A673 (cell line): Measurements from ENCODE around the genes SNAPC4 and ENTR1.

DNA sequence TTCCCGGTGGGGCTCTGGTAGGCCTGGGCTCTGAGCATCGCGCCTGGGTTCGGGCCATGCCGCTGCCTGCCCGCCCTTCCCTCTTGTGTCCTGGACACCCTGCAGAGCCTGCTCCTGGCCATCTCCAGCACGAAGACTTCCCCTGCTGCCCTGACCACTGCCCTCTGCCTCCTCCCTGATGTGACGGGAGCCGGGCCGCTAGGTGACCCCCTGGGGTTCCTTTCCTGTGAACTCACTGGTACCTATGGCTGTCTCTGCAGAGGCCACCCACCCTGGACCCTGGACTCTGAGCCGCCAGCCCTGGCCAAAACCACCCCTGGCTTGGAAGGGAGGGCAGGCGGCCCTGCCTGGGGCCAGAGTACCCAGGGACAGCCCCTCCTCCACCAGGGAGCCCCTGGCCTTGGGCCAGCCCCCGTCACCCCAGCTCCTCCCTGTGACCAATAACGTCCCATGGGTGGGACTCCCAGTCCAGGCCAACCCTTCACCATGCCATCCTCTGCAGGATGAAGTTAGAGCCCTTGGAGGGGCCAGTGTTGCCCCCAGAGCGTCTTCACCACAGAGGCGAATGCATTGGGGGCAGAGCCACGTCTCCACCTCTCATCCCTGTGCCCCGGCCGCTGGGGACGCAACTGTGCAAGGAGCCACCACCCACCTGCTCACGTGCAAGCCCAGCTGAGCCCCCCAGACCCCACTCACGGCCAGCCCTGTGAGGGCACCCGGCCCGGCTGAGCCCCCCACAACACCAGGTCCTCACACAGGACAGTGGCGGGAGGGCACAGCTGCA is 33.1 kb upstream of the UBAC1 start:
- PRO-cap = no peak

DNA sequence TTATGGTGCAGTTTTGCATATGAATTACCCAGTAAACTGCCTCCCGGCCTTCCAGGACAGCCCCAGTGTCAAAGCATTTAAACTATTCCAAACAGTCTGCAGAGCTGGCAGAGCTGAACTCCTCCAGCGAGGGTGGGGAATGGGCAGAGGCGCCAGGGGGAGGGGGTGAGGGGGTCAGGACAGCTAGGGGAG is 42.9 kb downstream of the NACC2 start:
- PRO-cap = bidirectional peak, plus-strand start at position 80 of the sequence, minus-strand start outside the sequence

- PRO-cap = bidirectional peak, plus-strand start at chr9:136133322, minus-strand start at chr9:136133072
Measured at GRCh38 chr9:136132741-136133729, 14.4 kb upstream of the TMEM250 start.

DNA sequence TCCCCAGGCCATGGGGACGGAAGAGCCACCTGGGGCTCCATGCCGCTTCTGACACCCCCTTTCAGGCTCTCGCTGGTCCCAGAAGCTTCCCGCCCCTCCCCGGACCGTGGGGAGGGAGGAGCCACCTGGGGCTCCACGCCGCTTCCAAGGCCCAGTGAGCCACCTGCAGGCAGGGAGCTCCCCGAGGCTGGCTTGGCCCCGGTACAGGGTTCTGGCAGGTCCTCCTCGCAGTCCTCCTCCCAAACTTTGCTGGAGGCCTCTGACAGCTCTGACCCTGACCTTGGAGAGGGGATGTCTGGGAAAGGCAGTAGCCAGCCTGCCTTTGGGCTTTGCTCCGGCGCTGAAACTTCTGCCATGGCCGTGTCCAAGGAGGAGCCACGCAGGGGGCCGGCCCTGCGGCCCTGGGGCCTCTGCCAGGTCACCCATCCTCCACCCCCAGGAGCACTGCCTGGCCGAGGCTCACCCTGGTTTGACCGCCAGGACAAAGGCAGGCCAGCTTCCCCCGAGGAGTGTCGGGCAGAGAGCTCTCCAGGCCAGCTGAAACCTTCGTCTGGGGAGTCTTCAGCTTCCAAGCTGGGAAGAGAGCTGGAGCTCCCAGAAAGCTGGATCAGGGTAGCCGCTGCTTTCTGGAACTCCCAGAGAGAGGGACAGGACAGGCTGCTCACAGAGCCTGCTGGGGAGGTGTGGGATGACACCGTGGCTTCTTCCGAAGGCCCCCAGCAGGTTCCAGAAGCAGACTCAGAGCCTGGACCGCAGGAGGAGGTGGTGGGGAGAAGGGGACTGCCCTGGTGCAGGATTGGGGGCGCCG is 8.9 kb upstream of the QSOX2 start:
- PRO-cap = no peak

GRCh38 chr9:136343719-136344248 is 16.4 kb downstream of the GPSM1 start:
- PRO-cap = no peak

- PRO-cap = bidirectional peak, plus-strand start at chr9:136363369, minus-strand start at chr9:136363431
Measured at GRCh38 chr9:136362837-136363538, 556 bp downstream of the DNLZ start.

DNA sequence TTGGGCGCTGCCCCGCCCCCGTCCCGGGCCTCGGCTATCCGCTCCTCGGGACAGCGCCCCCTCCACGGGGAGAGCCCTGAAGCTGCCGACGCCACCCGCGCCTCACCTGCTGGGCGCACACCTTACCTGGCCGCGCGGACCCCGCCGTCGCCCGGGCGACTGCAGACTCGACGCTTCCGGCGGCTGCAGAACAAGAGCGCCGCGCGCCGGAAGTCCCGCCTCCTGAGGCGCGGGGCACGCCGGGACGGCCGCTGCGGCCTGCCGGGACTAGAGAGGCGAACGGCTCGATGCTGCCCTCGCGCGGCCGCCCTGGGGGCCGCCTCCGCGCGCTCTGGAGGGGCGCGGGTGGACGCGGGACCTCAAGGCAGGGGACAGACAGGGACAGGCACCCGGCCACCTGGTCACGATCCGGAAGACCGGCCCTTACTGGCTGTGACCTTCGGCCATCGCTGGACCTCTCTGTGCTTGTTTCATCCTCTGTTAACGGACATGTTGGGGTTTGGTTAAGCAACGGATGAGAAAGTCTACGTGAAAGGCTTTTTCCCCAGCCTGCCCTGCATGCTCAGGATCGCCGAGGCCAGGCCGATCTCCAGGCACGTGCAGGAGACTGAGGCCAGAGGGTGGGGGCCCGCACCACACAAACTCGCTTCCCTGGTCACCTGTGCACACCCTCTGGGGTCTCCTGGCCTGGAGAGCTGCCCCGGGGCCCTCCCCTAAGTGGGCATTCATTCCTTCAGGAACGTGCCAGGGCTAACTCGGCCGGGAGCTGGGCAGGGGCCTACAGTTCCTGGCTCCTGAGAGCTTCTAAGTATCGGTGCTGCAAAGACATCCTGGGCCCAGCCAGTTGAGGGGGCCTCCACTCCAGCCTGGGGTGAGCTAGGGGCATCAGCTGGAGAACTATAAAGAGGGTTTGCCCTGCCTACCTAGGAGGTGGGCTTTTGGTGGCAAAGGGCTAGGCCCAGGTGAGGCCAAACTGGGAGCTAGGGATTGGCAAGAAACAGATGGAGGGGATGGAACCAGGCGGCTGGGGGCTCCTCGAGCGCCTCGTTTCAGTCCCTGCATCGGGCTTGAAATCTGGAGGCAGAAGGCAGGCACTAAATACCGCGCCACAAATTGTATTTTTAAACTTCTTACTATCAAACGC is at the start of gene SNAPC4:
Gene SNAPC4, minus strand, starts transcription at position 163 of the 1,144 bp plus-strand sequence.
- PRO-cap = bidirectional peak, plus-strand start at position 321 of the sequence, minus-strand start at position 163 of the sequence

- PRO-cap = bidirectional peak, plus-strand start at chr9:136410658, minus-strand start at chr9:136410585
Measured at GRCh38 chr9:136410136-136410874, at the start of gene ENTR1. ENTR1 (minus strand) TSS chr9:136410614.

GRCh38 chr9:136441510-136442595 is 2.2 kb upstream of the INPP5E start:
- PRO-cap = no peak

GRCh38 chr9:136453271-136454483 is 14.0 kb upstream of the INPP5E start:
- PRO-cap = no peak

- PRO-cap = no peak
Measured at GRCh38 chr9:136476396-136476952, 6.4 kb downstream of the SEC16A start.

DNA sequence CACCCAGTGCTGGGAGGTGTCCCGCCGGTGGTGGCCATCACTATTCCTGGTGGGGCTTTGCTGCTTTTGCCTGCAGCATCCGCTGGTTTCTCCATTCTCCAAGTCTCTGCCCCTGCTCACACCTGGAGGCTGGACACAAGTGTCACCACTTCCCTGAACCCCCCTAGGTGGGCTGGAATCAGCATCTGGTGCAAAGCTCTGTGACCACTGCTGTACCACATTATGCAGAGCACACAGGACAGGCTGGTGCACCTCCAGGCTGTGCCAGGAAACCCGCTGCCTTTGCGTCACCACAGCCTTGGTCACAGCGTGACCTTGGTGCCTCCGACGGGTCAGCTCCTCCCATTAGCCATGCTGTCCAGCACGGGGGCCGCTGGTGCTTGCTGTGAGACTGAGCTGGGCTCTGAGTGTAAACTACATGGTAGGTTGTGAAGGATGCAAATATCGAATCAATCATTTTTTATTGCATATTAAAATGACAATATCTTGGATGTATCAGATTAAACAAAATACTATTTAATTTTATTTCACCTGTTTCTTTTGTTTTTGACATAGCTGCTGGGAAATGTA is 2.8 kb upstream of the SEC16A start:
- PRO-cap = no peak

DNA sequence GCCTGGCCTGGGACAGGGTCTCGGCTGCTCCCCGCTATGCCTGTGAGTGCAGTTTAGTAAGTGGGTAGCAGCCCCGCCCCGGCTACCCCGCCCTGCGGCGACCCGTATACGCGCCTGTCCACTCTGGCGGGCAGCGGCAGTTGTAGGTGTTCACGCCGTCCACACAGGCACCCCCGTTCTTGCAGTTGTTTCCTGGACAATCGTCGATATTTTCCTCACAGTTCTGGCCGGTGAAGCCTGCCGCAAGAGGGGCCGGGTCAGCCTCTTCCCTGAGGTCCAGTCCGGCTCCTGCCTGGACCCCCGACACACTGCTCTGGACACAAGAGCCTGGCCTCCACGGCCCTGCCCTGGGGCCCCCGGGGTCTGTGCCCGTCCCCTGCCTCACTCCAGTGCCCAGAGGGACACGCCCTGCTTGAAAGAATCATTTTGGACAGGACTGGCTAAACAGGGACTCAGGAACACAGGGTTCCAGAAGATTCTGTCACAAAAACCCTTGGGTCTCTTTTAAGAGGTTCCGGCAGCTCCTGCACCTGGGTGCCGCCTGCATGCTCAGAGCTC is 26.4 kb downstream of the NOTCH1 start:
- PRO-cap = no peak

GRCh38 chr9:136523586-136524198 is 22.2 kb downstream of the NOTCH1 start:
- PRO-cap = no peak

DNA sequence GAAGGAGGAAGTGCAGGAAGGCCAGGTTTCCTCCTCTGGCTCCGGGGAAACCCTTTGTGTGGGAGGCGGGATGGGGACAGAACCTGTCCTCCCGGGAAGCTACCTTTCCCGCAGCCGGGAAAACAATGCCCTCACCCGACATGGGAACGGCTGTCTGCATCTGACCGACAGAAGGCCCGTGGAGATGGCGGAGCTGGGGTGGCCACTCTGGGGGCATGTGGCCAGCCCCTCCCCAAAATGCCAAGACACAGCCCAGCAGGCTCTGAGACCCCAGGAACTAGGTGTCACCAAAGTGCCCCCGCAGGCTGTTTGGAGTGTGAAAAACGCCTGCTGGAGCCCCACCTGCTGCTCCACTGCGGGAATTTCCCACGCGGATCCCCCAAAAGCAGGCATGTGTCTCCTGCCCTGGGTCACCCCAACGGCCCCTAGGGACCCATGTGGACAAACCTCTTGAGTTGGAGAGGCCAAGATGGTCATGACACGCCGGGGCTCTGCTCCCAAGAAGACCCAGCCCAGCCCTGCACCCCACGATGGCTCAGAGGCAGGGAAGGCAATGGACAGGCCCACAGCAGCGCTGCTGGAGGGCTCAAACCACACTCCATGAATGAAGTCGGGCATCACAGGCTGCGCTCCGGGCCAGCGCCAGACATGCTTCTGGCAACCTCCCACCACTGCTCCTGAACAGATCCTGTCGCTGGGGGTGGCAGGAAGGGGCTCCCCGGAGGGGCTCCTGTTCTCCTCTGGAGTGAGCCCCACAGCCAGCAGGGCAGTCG is 15.4 kb downstream of the NOTCH1 start:
- PRO-cap = no peak

DNA sequence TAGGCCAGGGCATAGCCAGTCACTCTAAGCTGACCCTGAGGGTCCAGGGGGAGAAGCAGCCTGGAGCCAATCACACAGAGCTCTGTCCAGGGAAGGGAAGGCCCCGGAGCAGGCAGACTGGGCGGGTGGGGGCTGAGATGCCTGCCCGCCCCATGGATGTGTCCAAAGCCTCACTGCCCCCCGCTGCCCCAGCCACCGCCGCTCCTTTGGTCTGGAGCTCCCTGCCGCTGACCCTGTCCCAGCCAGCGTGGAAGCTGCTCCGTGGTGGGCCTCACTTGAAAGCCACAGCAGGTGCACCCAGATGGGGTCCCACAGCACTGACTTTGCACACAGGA is 9.5 kb downstream of the NOTCH1 start:
- PRO-cap = no peak

GRCh38 chr9:136538347-136539225 is 7.3 kb downstream of the NOTCH1 start:
- PRO-cap = no peak

GRCh38 chr9:136546635-136547842 is 1.2 kb upstream of the NOTCH1 start:
- PRO-cap = bidirectional peak, plus-strand start at chr9:136546899, minus-strand start at chr9:136546809

DNA sequence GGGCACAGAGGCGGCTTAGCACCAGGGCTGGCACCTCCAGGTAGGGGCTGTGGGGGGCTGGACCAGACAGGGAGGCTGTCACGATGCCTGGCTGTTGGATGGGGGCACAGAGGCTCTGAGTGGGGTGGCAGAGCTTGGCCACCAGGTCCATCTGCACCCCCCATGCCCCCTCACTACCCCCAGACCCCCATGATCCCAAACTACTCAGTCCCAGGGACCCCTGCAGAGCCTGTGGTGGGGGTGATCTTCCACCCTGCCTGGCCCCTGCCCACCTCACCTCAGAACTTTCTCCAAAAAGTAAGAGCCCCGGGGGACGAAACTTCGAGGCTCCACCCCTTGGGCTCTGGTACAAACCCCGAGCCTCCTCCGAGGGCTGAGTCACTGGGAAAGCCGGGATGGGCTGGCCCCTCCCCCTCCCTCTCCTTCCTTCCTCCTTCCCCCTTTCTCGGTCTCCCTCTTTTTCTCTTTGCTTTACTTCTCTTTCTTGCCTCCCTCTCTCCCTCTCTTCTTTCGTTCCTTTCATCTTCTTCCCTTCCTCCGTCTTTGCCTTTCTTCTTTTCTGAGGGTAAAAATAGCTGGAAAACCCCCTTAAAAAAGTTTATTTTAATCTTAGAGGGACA is 5.4 kb upstream of the NOTCH1 start:
- PRO-cap = unidirectional peak, minus-strand start at position 299 of the sequence

DNA sequence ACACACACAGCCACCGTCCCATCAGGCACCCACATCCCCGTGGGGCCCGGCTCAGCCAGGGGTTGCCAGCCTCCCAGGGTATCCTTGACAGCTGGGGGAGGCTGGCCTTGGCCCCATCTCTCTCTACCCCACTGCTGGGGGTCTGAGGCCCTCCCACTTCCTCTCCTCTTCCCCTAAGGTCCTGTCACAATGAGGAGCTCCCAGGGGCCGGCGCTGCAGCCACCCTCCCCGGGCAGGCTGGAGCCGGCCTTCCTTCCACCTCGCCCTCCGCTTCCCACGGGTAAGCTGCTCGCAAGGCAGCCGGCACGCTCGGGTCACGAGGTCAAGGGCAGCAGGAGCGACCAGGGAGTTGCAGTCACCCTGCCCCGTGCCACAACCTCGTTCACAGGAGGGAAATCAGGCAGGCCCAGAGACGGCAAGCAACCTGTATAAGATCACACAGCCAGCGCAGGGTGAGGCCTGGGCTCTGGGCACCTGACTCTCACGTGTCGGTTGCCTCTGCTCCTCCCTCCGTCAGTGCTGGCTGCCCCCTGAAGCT is 38.7 kb upstream of the NOTCH1 start:
- PRO-cap = no peak